Testis (tissue), 5 donors: ENCODE results near the genes IL13RA1 and CT47A2.

DNA sequence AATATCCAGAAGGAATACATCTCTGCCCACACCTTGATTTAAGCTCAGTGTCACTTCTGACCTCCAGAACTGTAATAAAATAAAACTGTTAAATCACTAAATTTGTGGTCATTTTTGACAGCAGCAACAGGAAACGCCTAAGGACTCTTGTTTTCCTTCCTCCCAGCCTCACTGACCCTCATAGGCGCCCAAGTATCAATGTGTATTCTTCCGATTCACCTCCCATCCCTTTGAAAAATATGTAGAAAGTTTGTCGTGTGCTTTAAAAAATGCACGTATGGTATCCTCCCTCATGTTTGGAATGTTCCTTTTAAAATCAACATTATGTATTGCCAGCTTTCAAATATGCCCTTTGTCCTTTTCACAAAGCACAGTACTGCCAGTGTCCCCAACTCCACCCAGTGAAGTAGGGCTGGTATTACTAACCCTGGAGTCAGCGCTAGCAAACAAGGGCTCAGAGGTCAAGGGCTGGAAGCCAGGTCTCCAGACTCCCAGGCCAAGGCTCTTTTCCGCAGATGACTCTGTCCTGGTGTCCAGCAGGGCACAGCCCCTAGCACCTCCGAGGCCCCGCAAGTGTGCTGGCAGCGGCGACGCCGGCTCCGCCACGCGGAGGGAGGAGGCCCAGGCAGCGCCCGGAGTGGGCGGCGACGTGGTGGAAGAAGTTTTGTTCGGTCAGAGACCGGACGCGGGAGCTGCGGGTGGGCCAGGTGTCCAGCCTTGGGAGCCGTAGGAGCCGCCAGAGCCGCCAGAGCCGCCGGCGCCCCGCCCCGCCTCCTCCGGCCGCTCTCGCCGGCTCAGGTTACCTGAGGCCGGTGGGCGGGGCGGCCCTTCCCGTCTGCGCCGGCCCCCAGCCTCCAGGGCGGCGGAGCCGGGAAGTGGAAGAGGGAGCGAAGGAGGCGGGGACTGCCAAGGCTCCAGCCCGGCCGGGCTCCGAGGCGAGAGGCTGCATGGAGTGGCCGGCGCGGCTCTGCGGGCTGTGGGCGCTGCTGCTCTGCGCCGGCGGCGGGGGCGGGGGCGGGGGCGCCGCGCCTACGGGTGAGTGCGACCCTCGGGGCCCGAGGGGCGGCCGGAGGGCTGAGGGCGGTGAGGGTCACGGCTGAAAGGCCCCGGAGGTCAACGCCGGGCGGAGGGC, at the start of gene IL13RA1:
Gene IL13RA1, plus strand, starts transcription at position 915 of the 1,132 bp plus-strand sequence.
- PRO-cap, 3 experiments = peak in 3 of 3 experiments; most common plus-strand start position 675 of the sequence (in 3); most common minus-strand start position 774 of the sequence (in 2)
- RAMPAGE, long total RNA, 2 experiments = start-site peak on the plus strand in 1 of 2 experiments, centred at position 474 of the sequence, 9 reads per replicate; start-site peak on the minus strand in 2 of 2 experiments, centred at positions 672 to 722 of the sequence, 10 to 16 reads per replicate
- RRBS = 2% methylated on average over 32 of the region's 79 CpGs

GRCh38 chrX:118740945-118741394, 13.6 kb downstream of the IL13RA1 start:
- PRO-cap, 3 experiments = no peak in any of the 3 experiments
- RAMPAGE, long total RNA, 2 experiments = start-site peak on the plus strand in 1 of 2 experiments, at chrX:118740956-118741154 at its widest, 32 reads per replicate
- RRBS = no CpG with 5 or more reads among the region's 3 CpGs

- PRO-cap, 3 experiments = no peak in any of the 3 experiments
- RAMPAGE, long total RNA, 2 experiments = no peak in any of the 2 experiments
- RRBS = no CpG with 5 or more reads among the region's 4 CpGs
Measured at GRCh38 chrX:118768319-118768938, 41.0 kb downstream of the IL13RA1 start.

- PRO-cap, 3 experiments = no peak in any of the 3 experiments
- RAMPAGE, long total RNA, 2 experiments = no peak in any of the 2 experiments
- RRBS = no CpG with 5 or more reads among the region's 5 CpGs
Measured at GRCh38 chrX:118871863-118872718, 48.5 kb downstream of the ZCCHC12 start.

DNA sequence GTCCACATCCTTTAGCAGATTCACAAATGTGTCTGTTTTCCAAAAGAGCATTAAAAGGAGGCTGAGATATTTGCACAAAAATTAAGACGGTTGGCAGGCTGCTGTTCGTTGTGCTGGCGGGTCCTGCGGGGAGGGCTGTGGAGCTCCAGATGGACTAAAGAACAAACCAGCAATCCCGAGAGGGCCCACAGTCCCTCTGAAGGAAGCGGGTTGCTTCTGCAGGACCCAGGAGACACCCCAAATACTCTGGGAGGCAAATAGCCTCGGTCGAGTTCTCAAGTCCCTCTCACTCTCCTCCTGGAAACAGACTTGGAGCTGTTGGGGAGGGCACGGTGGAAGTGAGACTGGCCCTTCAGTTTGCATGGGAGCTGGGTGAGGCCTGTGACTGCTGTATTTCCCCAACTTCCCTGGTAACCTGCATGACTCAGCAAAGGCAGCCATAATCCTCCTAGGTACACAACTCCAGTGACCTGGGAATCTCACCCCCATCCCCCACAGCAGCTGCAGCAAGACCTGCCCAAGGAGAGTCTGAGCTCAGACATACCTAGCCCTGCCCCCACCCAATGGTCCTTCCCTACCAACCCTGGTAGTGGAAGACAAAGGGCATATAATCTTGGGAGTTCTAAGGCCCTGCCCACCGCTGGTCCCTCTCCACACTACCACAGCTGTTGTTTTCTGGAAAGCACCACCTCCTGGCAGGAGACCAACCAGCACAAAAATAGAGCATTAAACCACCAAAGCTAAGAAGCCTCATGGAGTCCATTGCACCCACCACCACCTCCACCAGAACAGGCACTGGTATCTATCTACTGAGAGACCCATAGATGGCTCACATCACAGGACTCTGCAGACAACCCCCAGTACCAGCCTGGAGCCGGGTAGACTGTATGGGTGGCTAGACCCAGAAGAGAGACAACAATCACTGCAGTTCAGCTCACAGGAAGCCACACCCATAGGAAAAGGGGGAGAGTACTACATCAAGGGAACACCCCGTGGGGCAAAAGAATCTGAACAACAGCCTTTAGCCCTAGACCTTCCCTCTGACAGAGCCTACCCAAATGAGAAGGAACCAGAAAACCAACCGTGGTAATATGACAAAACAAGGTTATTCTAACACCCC, 17.9 kb downstream of the LONRF3 start:
- PRO-cap, 3 experiments = no peak in any of the 3 experiments
- RAMPAGE, long total RNA, 2 experiments = no peak in any of the 2 experiments
- RRBS = no CpG with 5 or more reads among the region's 13 CpGs

DNA sequence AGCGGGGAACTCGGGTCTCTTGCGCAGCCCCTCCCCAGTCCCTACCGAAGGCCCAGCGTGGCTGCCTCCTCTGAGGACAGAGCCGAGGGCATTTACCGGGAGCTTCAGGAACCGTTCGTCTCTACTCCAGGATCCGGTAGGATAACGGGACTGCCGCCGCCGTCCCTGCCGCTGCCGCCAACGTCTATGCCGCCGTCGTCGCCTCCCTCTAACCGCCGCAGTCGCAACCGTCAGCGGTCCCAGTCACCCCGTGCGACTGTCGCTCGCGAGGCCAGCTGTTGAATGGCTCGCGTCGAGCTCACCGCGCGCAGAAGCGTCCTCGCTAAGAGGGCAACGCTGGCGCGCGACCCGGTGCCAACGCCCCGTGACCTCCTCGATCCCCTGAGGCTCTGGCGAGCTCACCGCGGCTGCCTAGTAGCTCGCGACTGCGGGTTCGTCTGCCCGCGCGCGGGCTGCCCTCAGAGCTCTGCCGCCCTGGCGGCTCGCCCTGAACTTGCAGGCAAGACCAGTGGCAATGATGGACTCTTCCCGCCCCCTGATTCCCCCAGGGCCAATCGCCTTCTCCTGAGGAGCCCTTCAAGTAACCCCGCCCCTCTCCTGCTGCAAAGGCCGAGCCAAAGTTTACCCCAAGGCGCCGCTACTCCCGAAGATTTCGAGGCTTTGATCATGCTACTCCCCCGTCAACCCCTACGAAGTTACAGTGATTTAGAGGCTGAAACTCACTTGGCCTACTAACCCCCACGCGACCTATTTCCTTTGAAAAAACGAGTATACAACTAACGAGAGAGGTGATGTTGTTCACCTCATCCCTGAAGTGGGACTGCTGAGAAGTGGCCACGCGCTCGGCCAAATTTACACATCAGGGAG, 37.3 kb downstream of the PGRMC1 start:
- PRO-cap, 3 experiments = peak in 2 of 3 experiments; most common plus-strand start position 605 of the sequence (in 1); most common minus-strand start position 223 of the sequence (in 2)
- RAMPAGE, long total RNA, 2 experiments = start-site peak on the minus strand in 2 of 2 experiments, centred at positions 260 to 457 of the sequence, 93 to 173 reads per replicate
- RRBS = no CpG with 5 or more reads among the region's 78 CpGs

- PRO-cap, 3 experiments = peak in 3 of 3 experiments; most common plus-strand start chrX:119300632 (in 3)
- RAMPAGE, long total RNA, 2 experiments = no peak in any of the 2 experiments
- RRBS = no CpG with 5 or more reads among the region's 4 CpGs
Measured at GRCh38 chrX:119300560-119300759, 64.4 kb downstream of the PGRMC1 start.

- PRO-cap, 3 experiments = no peak in any of the 3 experiments
- RAMPAGE, long total RNA, 2 experiments = no peak in any of the 2 experiments
- RRBS = no CpG with 5 or more reads among the region's 2 CpGs
Measured at GRCh38 chrX:119390129-119390468, 9.0 kb upstream of the SLC25A43 start.

DNA sequence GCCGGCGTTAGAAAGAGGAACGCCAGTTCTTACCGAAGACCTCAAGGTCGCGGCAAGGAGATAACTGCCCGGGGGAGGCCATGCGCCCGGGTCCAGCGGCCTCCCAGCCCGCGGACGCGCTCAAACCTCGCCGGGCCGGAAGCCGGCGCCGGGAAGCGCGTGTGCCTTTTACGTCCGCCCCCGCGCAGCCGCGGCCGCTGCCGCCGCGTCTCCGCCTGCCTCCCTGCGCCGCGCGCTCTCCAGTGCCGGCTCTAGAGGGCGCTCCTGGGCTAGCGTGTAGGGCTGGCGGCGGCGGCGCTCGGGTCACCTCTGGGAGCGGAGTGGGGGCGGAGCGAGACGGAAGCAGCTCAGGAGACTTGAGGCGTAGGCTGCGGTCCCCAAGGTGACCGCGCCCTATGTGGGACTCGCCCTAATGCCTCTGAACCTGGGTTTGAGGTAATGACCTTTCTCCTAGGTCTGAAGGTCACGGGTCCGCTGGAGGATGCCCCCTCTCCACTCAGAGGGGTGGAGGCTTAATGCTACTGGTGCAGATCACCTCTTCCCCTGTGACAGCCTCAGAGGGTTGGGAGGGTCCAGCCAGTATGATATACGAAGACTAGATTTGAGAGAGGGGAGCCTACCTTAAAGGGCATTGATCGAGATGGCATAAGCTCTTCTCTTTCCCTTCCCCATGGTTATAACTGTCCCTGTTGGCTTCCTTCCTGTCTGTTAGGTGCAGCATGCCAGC, 868 bp downstream of the SLC25A5 start:
- PRO-cap, 3 experiments = peak in 3 of 3 experiments; most common plus-strand start position 254 of the sequence (in 2); most common minus-strand start position 144 of the sequence (in 3)
- RAMPAGE, long total RNA, 2 experiments = start-site peak on the minus strand in 2 of 2 experiments, centred at positions 134 to 141 of the sequence, 24 to 35 reads per replicate
- RRBS = under 1% methylated on average over 28 of the region's 58 CpGs

DNA sequence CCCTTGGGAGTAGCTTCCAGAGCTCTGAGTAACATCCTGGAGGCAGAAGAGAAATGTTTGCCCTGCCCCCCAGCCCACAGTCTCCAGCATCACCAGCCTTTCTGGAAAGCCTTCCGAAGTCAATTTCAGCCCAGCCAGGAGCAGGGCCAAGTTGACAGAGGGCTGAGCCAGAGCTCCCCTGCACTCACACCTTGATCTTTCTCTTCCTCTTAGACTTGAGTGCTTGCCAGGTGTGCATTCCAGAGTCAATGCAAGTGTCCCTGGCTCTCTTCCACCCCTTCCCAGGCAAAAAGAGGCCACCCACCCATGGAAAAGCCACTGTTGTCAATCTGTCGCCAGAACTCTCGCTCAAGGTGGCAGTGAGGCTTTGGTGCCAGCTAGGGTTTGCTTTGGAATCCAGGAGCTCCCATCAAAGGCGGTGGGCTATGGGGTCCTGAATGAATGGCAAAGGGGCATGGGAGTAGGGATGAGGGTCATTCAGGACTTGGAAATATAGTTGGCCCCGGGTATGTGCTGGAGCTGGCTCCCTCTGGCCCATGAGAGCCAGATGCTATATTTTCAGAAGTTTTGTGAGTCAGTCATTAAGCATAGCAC, 35.4 kb downstream of the SLC25A5 start:
- PRO-cap, 3 experiments = no peak in any of the 3 experiments
- RAMPAGE, long total RNA, 2 experiments = no peak in any of the 2 experiments
- RRBS = no CpG with 5 or more reads among the region's 5 CpGs

GRCh38 chrX:119617382-119618326, 43.3 kb downstream of the UBE2A start:
- PRO-cap, 3 experiments = no peak in any of the 3 experiments
- RAMPAGE, long total RNA, 2 experiments = no peak in any of the 2 experiments
- RRBS = no CpG with 5 or more reads among the region's 19 CpGs

DNA sequence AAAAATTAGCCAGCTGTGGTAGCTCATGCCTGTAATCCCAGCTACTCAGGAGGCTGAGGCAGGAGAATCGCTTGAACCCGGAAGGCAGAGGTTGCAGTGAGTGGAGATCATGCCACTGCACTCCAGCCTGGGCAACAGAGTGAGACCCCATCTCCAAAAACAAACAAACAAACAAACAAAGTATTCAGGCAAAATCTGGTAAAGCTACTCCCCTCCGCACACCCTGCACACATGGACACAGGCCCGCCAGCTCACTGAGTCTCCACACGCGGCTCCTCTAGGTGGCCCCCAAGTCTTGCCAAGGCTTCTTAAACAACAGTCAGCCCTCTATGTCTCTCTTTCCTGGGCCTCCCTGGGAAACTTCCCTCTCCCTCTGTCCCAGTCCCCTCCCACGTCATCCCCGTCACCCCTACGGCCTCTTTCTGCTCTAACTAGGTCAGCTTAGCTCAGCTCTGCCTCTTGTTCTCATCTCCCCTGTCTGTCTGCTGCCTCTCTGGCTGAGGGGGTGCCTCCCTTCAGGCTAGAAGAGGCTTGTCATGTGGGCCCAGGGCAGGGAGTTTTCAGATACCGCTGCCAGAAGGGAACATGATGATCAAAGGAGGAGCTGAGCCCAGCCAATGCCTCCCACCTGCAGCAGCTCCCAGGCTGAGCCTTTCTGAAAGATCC, 38.9 kb downstream of the SEPTIN6 start:
- PRO-cap, 3 experiments = peak in 3 of 3 experiments; most common plus-strand start position 552 of the sequence (in 1); most common minus-strand start position 344 of the sequence (in 2)
- RAMPAGE, long total RNA, 2 experiments = no peak in any of the 2 experiments
- RRBS = no CpG with 5 or more reads among the region's 10 CpGs

GRCh38 chrX:119654581-119654927, 38.4 kb downstream of the SEPTIN6 start:
- PRO-cap, 3 experiments = no peak in any of the 3 experiments
- RAMPAGE, long total RNA, 2 experiments = no peak in any of the 2 experiments
- RRBS = no CpG with 5 or more reads among the region's 7 CpGs

- PRO-cap, 3 experiments = no peak in any of the 3 experiments
- RAMPAGE, long total RNA, 2 experiments = no peak in any of the 2 experiments
- RRBS = no CpG with 5 or more reads among the region's 7 CpGs
Measured at GRCh38 chrX:119753616-119754205, 4.7 kb upstream of the SOWAHD start.

DNA sequence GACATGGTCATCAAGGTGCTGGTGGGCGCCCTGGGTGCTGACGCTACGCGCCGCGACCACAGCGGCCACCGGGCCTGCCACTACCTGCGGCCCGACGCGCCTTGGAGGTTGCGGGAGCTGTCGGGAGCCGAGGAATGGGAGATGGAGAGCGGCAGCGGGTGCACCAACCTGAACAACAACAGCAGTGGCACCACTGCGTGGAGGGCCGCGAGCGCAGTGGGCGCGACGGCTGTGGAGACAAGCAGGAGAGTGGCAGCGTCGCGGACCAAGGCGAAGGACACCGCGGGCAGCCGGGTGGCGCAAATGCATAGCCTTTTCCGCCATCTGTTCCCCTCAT, 845 bp downstream of the SOWAHD start:
- PRO-cap, 3 experiments = no peak in any of the 3 experiments
- RAMPAGE, long total RNA, 2 experiments = no peak in any of the 2 experiments
- RRBS = no CpG with 5 or more reads among the region's 33 CpGs

DNA sequence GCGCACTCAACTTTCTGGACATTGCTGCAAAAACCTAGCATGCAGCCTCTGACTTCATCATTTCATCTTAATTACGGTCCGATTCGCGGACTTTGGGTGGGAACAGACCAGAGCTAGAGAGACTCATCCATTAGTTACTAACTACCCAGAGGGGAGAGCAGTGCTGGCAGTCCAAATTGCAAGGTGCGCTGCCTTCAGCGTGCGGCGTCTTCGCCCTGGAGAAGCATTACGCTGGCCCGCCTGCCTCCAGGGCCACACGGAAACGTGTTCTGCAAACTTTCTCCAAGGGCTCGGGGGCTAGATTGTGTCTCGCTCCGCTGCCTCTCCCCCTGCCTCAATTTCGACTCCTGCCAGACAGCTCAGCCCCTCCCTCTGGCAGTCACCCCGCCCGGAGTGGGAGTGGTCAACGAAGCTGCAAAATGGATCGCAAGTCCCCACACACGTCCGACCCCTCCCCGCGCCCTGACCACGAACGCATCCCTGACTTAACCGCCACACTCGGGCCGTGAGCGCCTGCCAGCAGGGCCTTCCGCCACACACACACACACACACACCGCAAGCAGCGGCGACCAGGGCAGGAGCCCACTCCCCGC, 46.9 kb upstream of the NKAP start:
- PRO-cap, 3 experiments = no peak in any of the 3 experiments
- RAMPAGE, long total RNA, 2 experiments = start-site peak on the plus strand in 1 of 2 experiments, centred at position 454 of the sequence, 14 reads per replicate
- RRBS = no CpG with 5 or more reads among the region's 37 CpGs

GRCh38 chrX:120310282-120310979, 830 bp downstream of the TMEM255A start:
- PRO-cap, 3 experiments = no peak in any of the 3 experiments
- RAMPAGE, long total RNA, 2 experiments = no peak in any of the 2 experiments
- RRBS = no CpG with 5 or more reads among the region's 28 CpGs

- PRO-cap, 3 experiments = no peak in any of the 3 experiments
- RAMPAGE, long total RNA, 2 experiments = no peak in any of the 2 experiments
- RRBS = no CpG with 5 or more reads among the region's 6 CpGs
Measured at GRCh38 chrX:120660629-120660894, 30.7 kb upstream of the C1GALT1C1 start.

GRCh38 chrX:120980848-120981095, at the start of gene CT47A2:
TSS of gene CT47A2 (minus strand) at chrX:120980928.
- PRO-cap, 3 experiments = no peak in any of the 3 experiments
- RAMPAGE, long total RNA, 2 experiments = no peak in any of the 2 experiments
- RRBS = no CpG with 5 or more reads among the region's 5 CpGs

- PRO-cap, 3 experiments = peak in 3 of 3 experiments; most common minus-strand start chrX:121161574 (in 3)
- RAMPAGE, long total RNA, 2 experiments = no peak in any of the 2 experiments
- RRBS = no CpG with 5 or more reads among the region's 3 CpGs
Measured at GRCh38 chrX:121161339-121161800, 114.0 kb downstream of the GLUD2 start.